AG09309 (cell line): ENCODE measurements around the genes ERBB4, VWC2L, MREG and SMARCAL1.

DNA sequence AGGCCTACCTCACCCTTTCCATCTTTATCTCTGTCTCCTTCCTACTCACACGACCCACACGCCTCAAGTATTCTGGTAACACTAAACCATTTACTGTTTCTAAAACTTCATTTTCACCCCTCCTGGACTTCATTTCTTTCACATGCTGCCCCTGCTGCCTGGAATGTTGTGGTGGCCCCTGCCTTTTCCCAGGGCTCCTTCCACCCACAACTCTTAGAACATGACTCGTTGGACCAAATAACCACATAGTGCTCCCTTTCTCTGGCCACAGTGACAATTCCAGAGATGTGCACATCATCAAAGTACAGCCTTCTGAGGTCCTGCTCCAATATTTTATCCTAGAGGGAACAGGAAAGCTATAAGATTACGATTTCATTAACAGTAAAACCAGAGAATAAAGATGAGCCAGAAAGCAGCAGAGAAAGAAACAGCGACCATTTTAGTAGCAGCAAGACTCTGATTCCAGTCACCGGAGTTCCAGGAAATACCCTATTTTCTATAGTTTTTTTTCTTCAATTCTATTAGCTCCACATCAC lies 53.8 kb downstream of the ERBB4 start:
- RRBS, result no CpG with 5 or more reads among the region's 6 CpGs

DNA sequence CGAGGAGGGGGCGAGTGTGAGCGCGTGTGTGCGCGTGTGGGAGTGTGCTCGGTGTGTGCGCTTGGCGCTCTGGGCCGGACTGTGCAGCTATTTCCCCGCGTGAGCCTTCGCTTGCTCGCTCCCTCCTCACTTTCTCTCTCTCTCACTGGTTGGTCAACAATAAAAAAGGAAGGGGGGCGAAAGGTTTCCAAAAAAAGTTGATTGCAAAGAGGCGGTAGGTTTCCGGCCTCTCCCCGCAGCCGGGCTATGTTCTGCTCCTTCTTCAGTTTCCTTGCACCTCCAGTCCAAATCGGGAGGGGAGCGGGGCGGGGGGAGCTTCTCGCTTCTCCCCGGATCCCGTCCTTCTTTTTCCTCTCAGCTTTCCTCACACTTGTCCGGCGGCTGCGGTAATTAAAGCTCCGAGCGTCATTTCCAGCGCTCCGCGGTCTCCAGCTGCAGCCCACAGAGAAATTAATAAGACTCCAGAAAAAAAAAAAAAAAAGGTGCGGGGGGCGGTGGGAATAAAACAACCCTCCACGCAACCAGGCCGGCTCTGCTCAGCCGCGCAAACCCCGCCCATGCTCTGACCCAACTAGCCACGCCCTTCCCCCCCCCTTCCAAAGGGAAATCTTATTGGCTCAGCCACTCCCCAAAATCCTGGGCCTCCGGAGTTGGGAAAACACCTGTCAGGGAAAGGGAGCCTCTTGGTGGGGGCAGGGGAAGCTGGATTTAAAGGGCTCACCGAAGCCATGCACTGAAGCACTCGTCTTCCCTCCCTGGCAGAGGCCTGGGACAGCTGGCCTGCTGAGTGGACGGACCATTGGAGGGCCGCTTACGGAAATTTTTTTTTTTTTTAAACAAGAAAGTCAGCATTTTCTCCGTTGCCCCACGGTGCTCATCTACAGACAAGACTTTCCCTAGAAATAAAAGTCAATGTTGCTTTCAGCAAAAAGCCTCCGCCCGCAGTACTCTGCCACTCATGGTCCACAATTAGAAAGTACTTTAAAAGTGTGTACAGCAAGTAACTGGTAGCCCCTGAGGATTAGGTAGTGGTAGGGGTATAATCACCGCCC lies at the start of gene ERBB4:
TSS of gene ERBB4 (minus strand) at position 83 of the 1,052 bp plus-strand sequence.
- RRBS, result 2% methylated on average over 13 of the region's 52 CpGs

DNA sequence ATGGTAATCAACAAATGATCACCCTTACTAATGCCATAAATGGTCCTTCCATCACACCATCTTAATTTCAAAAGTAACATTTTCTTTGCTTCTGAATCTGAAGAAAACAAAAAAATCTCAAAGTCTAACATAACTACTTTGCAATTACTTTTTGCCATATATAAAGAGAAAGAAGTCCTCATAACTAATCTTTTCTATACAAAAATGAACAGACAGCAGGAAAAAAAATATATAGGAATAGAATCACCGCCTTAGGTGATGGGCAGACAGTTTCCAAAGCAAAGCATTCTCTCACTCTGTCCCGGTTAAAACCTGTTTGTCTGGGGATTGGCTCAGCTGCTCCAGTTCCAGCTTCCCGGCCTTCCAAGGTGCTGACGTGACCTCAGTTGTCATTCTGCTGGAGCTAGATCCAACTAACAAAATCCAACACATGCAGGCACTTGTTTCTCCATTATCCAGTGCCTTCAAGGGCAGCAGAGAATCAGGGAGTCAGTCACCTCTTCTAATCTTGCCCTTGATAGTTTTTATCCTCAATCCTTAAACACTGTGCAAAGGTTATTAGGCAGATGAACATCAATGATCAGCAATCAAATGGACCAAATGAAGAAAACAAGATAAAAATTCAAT lies 52.9 kb downstream of the IKZF2 start:
- RRBS, result no CpG with 5 or more reads among the region's 4 CpGs

GRCh38 chr2:213137602-213138097 lies 13.8 kb downstream of the IKZF2 start:
- RRBS, result no CpG with 5 or more reads among the region's 3 CpGs

DNA sequence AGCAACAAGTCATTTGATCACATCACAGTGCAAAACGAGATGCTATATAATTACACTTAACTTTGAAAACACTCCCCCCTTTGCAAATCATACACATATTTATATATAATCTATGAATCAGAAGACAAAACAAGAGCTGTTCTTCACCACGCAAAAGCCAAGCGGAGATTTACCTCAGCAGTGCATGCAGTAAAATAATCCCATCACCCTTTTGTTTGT lies 263 bp downstream of the IKZF2 start:
- RRBS, result no CpG with 5 or more reads among the region's 3 CpGs

DNA sequence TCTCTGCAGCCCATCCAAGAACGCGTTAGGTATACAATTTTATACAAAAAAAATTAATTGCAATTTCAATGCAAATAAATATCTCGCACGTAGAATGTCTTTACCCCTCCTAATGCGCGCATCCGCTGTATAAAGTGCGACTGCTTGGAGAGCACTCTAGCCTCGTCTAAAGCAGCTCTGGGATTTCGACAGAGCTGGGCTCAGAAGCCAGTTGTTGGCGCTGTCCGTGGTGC lies at the start of gene VWC2L:
TSS of gene VWC2L (plus strand) at position 159 of the 233 bp plus-strand sequence.
- RRBS, result no CpG with 5 or more reads among the region's 12 CpGs

DNA sequence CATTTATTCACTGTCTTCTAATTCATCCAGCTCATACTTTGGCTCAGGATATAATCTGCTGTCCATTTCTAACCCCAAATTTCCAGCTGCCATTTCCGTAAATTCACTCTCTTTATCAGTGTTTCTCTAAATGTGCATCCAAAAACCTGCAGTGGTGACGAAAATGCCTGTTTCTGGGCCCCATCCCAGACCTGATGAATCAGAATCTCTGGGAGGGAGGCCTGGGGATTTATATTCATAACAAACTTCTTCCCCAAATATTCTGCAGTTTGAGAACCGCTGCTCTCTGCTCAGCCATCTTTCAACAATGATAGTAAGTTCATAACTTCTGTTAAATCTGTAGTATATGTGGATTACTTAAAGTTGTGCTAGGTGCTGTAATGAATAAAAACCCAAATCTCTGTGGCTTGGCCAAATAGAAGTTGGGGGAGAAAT lies 86.7 kb downstream of the VWC2L start:
- RRBS, result no CpG with 5 or more reads among the region's 3 CpGs

- RRBS, result no CpG with 5 or more reads among the region's 3 CpGs
These were observed 4.2 kb upstream of the FN1 start for GRCh38 chr2:215440159-215440371.

DNA sequence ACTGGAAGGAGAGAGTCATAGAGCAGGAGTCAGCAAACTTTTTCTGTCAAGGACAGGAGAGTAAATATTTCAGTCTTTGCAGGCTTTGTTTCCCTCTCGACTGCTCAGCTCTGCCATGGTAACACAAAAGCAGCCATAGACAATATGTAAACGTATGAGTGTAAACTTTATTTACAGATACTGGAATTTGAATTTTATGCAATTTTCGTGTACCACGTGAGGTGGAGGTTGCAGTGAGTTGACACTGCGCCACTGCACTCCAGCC lies 266.3 kb upstream of the FN1 start:
- RRBS, result no CpG with 5 or more reads among the region's 5 CpGs

DNA sequence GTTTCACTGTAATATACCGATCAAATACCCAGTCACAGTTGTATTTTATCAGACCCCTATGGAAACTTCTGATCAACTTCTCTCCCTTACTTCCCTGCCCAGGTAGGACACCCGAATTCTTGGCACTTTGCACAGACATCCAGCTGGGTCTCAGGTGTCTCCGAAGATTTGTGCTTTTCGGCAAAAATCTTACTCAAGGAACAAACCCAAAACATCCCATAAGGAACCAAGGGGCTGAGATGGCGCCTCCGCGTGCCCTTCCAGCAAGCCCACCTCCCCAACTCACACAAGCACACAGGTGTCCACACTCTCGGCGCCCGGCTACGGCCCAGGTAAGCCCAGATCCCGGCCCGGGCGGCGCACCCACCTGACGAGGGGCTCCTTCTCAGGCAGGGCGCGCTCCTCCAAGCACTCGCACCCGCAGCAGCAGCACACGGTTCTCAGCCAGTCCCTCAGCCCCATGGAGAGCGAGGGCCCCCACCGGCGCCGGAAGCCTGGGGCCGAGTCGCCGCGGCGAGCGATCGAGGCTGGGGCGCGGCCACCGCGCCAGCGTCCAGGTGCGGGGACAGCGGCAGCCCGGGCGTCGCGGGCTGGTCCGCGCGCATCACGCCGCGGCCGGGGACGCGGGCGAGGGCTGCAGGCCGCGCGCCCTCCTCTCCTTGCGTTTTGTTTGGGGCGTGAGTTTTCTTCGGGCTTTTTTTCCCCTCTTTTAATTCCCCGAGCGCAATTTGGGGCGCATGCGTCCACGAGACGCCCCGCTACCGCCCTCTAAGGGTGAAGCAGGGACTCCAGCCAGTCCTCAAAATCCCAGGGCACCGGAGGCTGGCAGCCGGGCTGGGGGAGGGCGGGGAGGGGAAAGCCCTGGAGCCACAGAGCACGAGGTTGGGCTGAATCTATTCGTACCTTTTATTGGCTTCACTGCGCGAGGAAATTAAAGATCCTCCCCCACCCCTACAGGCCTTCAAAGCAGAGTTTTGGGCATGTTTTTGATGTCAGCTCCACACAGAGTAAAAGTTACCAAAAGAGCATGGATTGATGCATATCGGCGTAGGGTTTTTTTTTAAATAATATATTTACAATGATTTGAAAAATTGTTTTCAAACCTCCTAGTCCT lies at the start of gene MREG:
TSS of gene MREG (minus strand) at position 686 of the 1,114 bp plus-strand sequence.
- RRBS, result 2% methylated on average over 28 of the region's 76 CpGs

- RRBS, result no CpG with 5 or more reads among the region's 3 CpGs
These were observed 2.6 kb upstream of the MREG start for GRCh38 chr2:216015897-216016394.

- RRBS, result no CpG with 5 or more reads among the region's 6 CpGs
These were observed 815 bp upstream of the XRCC5 start for GRCh38 chr2:216108295-216108770.

DNA sequence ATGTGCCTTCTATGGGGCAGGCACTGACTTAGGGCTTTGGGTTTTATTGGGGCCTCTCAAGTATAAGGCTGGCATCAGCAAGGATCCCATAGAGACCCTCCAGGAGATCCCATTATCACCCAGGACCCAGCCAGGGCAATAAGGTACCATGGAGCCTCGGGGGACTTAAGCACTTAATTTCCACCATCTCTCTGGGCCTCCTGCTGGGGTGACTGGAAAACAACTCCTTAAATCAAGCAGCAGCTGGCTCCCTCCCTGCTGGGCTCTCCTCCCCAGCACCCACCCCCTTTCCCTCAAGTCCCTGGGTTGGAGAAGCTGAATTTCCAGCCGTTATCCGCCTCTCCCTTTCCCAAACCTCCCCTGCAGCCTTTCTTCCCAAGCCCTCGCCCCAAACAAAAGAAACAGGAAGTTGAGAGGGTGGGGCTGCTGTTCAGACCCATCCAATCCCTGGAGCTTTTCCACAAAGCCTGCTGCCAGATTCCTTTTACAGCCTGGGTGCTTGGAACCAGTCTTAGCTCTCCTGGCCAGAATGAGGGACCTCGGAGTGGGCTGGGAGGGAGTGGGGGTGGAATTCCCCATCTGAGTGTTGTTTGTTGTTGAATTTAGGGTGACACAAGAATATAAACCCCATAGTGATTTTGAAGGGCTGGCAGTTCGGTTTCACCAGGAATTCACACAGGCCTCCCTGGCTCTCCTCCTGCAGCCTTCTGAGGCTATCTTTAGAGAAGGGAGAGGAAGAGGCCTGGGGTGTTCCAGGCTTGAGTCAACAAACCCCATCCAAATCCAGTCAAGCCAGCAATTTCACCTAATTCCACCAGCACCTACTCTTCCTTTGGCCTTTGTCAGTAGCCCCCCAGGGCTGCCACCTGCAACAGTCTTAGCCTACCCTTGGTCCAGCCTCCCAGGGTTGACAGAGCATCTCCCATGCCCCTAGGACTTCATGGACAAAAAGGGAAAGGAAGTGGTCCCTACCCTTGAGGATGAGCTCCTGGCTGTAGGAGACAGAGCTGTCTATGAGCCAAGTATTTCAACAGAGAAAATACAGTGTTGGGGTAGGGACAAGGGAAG lies 32.2 kb downstream of the MARCHF4 start:
- RRBS, result no CpG with 5 or more reads among the region's 6 CpGs

DNA sequence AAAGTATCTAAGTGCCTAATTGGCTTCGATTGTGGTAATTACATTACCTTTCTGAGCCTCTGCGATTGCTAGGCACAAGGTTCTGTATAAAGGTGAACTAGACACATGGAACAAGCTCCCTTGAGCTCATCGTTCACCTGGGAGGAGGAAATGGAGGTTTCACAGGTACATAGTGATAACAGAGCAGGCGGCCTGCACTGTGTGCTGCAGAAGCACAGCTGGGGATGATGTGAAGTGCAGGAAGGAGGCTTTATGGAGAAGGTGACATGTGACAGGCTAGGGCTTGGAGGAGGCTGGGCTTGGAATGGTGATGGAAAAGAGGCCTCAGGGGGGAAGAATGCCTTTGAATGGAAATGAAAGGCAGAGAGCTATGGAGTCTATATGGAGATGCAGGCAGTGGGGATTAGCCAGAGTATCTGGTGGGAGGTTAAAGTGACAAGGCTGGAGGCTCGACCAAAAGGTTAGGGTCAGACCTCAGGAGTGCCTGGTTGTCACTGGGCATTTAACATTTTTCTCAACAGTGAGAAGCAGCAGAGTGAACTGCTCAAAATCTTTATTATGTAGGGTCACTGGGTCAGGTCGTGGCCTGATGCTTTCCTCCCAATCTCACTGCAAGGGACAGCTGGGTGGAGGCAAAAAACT lies 22.8 kb downstream of the MARCHF4 start:
- RRBS, result no CpG with 5 or more reads among the region's 6 CpGs

- RRBS, result 10% methylated on average over 9 of the region's 57 CpGs
These were observed at the start of gene SMARCAL1 for GRCh38 chr2:216411985-216413029. SMARCAL1 (plus strand) TSS chr2:216412484.

DNA sequence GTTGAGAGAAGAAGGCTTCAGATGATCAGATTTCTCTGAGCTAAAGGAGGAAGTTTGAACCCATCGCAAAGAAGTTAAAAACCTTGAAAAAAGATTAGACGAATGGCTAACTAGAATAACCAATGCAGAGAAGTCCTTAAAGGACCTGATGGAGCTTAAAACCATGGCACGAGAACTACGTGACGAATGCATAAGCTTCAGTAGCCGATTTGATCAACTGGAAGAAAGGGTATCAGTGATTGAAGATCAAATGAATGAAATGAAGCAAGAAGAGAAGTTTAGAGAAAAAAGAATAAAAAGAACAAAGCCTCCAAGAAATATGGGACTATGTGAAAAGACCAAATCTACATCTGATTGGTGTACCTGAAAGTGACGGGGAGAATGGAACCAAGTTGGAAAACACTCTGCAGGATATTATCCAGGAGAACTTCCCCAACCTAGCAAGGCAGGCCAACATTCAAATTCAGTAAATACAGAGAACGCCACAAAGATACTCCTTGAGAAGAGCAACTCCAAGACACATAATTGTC lies 42.7 kb upstream of the RPL37A start:
- RRBS, result no CpG with 5 or more reads among the region's 8 CpGs

GRCh38 chr2:216504388-216505387 lies 6.0 kb downstream of the RPL37A start:
- RRBS, result no CpG with 5 or more reads among the region's 9 CpGs

DNA sequence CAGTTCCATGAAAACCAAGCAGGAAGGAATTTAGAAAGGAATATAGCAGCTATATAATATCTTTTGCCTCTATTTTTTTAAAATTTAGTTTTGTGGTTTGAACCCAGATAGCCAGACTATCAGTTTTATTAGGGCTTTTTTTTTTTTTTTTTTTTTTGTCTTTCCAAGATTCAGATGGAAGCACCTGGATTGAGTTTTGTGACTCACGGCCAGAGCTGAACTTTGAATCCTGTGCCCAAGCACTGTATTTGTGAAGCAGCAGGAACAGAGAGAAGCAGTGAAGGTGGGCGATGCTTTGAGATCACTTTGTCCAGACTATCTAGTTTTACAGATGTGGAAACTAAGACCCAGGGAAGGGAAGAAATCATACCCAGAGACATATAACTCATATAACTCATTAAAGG lies 33.9 kb downstream of the RPL37A start:
- RRBS, result no CpG with 5 or more reads among the region's 2 CpGs

DNA sequence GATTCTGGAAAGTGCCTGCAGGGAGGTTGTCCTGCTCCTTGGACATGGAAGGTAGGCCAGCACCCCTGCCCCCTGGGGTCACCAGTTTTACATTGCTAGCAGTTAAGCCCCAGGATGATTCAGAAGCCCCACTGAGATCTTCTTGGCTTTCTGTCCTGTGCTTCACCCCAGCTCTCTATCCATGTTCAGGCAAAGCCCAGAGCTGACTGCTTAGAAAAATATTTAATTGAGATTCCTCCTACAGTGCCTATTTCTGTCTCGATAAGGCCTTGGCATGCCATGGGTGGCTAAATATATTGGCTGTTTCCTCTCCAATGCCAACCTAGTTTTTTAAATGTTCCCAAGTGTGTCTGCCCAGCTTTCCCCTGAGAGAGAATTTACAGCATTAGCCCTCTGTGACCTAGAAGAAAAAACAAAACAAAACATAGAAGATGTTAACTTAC lies 48.4 kb downstream of the RPL37A start:
- RRBS, result no CpG with 5 or more reads among the region's 1 CpG